ReNcell CX (cell line): Measurements from ENCODE around the genes TEAD2, PTH2, ADM5 and POLD1.

GRCh38 chr19:49153612-49154748 is 1.2 kb downstream of the HRC start:
- PRO-cap, result no peak

DNA sequence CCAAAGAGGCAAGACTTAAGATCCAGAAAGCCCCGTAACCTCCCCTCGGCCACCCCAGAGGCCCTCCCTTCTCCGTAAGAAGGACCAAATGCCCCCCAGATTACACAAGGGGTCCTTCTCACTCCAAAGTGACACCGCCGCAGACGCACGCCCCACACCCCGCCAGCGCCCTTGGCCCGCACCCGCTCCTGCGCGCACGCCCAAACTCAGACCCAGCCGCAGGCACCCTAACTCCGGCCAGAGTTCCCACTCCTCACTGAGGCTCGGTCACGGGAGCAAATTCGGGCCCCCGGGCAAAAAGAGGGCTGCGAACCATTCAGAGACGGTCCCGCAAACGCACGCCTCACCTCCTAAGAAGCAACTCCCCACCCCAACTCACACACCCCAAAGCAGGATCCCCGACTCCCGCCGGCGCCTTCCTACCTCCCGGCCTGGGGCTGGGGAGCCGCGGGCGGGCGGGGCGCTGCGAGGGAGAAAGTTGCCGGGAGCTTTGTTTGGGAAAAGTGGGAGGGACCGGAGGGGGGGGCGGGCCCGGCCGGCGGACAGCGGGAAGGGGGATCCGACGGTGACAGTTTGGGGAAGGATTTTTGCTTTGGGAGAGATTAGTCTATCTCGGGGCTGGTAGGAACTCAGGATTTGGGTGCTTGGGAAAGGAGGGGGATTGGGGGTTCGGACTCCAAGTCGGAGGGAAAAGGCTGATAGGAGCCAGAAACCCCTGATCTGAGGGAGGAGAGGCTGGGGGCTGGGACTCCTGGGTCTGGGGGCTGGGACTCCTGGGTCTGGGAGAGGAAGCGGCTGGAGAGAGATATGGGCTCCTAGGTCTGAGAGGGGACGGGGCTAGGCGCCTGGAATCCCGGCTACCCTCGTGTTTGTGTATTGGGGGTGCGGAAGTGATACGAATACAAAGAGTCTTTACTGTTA is at the start of gene TEAD2:
TEAD2 (minus strand) TSS at position 467 of the 921 bp plus-strand sequence.
- PRO-cap, result bidirectional peak, plus-strand start at position 246 of the sequence, minus-strand start at position 252 of the sequence; bidirectional peak, plus-strand start at position 604 of the sequence, minus-strand start at position 427 of the sequence

DNA sequence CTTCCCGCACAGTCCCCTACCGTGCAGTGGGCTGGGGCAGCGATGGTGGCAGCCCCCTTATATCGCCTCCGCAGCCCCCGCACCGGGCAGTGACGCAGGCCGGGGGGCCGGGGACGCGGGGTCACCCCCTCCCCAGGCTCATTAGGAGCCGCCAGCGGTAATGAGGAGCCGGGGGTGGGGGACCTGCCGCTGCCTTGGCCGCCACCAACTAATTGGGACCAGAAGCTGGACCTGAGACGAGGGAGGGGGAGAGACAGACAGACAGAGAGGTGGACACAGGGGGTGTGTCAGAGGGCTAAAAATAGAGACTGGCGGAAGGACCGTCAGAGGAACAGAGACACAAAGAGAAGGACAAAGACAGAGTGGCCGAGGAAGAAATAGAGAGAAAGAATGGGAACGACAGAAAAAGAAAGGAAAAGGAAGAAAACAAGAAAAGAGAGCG is at the start of gene PTH2:
PTH2 (minus strand) TSS at position 20 of the 442 bp plus-strand sequence.
- PRO-cap, result no peak

DNA sequence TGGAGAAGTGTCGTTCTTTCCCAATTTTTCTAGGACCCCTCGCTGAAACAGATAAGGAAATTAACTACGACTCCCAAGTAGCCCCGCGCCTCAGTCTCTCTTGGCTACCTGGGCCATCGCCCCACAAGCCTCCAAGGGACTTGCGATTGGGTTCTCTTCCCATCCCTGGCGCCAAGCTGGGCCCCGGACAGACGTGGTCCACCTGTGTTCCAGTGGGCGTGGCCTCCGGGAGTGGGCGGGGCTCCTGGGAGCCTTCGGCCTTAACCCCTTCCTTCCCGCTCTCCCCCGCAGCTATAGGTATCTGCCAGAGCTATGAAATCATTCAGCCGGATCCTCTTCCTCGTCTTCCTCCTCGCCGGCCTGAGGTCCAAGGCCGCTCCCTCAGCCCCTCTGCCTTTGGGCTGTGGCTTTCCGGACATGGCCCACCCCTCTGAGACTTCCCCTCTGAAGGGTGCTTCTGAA is 962 bp downstream of the GFY start:
- PRO-cap, result no peak

DNA sequence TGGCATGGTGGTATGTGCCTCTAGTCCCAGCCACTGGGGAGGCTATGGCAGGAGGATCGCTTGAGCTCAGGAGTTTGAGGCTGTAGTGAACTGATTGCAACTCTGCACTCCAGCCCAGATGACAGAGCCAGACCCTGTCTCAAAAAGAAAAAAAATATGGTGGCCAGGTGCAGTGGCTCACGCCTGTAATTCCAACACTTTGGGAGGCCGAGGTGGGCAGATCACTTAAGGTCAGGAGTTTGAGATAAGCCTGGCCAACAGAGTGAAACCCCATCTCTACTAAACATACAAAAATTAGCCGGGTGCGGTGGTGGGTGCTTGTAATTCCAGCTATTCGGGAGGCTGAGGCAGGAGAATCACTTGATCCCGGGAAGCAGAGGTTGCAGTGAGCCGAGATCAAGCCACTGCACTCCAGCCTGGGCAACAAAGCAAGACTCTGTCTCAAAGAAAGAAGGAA is 4.6 kb downstream of the FCGRT start:
- PRO-cap, result no peak

DNA sequence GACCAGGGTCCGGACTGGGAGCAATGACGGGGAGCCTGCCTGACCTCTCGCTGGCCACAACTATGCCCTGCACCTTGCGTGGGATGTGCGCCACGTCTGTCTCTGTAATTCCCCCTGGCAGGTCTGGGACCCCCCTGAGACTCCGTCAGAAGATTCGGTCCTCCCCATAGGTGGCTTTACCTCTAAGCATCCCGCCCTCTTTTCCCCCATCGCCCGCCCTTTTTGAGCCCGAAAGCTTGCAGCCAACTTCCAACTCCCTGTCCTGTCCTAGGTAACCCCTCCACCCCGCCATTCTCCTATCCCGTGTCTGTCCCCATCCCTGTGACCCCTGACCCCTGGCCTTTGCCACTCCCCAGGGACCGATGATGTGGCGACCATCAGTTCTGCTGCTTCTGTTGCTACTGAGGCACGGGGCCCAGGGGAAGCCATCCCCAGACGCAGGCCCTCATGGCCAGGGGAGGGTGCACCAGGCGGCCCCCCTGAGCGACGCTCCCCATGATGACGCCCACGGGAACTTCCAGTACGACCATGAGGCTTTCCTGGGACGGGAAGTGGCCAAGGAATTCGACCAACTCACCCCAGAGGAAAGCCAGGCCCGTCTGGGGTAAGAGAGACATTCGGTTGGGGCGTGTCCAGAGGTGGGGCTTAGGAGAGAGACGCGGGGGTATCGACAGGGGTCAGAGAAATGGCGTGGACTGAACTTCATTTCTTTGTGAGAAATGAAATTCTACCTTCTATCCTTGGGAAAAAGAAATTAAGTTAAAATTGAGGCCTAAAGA is 497 bp downstream of the RCN3 start:
- PRO-cap, result no peak

GRCh38 chr19:49542152-49542929 is 14.5 kb downstream of the RCN3 start:
- PRO-cap, result no peak

DNA sequence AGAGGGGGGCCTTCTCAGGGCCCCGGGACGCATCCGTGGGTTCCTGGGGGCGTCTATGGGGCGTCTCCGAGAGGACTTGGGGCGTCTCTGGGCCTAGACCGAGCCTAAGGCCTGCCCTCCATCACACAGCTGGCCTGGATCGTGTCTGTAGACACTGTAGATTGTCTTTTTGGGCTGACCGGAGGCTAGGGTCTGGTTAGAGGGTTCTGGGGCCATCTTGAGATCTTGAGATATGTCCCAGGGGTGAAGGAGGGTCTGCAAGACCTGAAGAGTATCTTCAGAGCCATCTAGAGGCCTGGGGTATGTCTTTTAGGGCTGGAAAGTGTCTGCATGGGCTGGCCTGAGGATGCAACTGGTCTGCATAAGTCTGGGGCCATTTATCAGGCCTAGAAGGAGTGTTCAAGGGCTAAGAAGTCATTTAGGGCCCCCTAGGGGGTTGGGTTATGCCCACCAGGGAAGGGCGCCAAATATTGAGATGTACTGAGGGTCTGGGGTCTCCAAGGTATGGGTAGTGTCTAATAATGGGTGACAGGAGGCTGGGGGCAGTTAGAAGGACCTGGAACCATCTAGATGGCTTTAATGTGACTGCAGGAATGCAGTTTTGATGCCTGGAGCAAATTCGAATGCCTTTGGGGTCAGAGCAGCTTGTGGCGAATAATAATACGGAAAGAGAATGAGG is 537 bp downstream of the SCAF1 start:
- PRO-cap, result no peak

DNA sequence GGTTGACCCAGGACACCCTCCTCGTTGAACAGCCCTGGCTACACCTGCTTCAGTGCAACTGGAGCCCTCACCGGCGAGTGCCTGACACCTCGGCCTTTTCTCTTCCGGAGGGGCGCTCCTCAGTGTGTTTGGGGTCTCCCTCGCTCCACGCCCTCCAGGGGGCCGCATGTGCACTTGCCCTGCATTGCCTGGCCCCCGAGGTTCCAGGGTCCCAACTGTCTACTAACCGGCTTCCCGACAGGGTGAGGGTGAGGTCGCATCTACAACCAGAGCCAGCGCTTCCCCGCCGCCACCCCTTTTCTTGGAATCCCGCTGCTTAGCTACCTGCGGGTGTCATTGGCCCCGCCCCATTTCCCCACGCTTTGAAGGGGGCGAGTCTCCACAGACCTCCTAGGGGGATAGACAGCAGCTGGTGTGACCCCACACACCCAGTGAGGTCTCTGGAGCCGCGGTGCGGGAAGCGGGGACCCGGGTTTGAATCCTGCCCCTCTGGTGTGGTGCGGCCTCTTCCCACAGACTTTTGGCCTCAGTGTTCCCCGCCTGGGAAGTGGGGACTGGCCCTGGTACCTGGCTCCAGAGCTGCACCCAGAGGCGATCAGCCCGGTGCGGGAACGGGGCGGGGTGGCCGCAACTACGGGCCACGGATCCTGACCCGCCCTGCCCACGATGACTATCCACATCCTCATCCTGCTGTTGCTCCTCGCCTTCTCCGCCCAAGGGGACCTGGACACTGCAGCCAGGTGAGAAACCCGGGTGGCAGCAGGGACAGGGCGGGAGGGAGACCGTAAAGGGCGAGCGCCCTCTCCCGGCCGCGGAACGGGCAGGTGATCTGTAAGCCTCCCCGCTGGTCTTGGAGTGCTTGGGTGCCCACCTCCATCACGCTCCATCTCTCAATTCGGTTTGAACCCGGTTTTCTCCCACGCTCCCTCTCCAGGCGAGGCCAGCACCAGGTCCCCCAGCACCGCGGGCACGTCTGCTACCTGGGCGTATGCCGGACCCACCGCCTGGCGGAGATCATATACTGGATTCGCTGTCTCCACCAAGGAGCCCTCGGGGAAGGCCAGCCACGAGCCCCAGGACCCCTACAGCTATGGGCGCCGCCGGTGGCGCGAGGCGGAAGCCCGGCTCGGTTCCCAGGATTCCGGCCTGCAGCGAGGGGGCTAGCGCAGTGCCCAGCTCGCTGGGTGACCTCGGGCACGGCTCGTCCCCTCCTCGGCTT is at the start of gene ADM5:
ADM5 (plus strand) TSS at position 423 of the 1,219 bp plus-strand sequence.
- PRO-cap, result no peak

GRCh38 chr19:49767422-49768099 is 760 bp downstream of the AP2A1 start:
- PRO-cap, result no peak

DNA sequence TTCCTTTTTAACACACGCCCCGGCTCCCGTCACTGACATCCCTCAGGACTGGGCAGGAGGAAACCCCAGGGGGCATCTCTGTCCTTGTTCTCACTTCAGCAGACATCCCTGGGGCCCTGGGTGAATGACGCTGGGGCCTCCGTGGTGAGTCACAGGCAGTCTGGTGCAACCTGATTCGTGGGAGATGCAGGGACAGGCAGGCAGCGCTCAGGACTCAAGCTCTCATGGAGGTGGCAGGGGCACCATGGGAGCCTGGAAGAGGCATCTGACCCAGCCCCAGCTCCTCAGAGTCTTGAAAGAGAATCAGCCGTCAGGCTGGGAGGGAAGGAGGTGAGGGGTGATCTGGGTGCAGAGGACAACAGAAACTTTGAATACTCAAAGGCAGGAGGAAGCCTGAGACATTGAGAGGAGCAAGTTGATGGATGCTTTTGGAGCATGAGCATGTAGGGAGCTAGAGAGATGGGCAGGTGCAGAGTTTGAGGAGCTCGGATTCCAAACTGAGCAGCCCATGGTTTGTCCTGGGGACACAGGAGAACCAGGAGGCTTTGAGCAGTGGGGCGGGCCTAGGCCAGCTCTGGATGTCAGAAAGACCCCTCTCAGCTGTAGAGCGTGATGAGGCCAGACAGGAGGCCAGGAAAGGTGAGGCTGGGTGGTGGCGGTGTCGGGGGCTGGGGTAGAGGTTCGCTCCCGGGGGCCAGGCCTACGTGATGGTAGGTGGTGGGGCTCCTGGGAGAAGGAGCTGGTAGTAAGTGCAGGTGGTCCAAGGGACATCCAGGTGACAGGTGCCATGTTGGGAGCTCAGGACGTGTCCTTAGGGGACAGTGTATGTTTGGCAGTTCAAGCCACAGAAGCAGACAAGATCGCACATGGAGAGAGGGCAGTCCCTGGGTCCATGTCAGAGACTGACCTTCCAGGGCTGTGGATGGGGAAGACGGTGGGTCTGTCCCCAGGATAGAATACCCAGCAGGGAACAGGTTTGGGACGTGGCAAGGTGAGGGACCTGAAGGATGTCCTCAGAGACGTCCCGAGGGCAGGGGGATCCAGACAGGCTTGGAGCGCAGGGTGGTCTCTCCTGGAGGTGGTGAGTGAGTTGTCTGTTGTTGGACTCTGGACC is 19.2 kb downstream of the MED25 start:
- PRO-cap, result no peak

GRCh38 chr19:49921614-49922451 is 7.2 kb upstream of the ATF5 start:
- PRO-cap, result no peak

DNA sequence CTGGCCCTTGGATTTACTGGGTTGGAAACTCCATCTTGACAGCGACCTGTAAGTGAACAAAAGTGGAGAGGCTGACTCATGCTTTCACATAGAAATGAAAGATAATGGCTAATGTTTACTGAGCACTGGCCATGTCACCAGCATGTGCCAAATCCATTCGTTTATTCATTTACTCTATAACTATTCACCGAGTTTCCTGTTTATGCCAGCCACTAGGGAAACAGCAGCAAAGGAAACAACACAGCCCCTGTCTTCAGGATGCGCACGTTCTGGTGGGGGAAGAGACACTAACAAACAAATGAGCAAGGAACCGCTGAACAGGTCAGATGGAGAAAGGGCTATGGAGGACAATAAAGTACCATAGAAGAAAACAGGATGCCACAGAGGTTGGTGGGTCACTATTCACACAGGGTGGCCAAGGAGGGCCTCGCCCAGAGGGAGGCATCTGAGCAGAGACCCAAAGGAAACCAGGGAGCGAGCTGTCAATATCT is 4.5 kb downstream of the VRK3 start:
- PRO-cap, result no peak

DNA sequence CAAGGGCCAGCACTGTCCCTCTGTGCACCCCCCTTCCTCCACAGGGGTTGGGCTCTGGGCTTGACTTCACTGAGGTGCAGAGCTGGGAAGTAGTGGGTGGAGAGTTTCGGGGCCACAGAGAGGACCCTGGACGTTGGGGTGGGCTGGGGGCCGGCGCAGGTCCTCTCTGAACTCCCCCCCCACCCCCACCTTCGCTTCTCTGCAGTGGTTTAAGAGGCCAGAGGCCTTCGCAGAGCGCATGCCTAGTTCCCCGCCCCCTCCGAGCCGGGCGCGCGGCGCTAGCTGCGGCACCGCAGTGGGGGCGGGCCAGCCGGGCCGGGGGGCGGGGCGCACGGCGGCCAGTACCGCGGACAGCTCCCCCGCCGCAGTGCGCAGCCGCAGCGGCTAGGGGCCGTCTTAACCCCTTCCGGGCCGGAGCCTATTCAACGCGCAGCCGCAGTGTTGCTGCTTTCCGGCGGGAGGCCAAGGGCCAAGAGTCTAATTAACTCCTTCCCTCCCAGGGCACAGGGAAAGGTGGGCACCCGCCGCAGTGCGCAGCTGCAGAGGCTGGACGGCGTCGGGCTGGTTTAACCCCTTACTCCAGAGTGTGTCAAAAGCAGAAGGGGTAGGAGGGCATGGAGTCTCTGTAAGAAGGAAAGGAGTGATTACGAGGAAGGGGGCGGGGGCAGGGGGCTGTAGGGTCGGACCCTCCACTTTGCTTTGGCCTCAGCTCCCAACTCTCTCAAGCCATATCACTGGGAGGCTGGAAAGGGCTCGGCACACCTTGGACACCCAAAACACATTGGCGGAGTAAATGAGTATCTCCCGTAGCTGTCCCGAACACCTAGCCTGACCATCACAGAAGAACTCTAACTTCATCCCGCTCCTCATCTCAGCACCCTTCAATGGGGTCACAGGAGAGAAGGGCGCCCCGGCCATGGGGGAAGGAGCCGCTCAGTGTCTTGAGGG is 3.5 kb downstream of the KCNC3 start:
- PRO-cap, result no peak

GRCh38 chr19:50344436-50345285 is 15.5 kb upstream of the KCNC3 start:
- PRO-cap, result no peak

DNA sequence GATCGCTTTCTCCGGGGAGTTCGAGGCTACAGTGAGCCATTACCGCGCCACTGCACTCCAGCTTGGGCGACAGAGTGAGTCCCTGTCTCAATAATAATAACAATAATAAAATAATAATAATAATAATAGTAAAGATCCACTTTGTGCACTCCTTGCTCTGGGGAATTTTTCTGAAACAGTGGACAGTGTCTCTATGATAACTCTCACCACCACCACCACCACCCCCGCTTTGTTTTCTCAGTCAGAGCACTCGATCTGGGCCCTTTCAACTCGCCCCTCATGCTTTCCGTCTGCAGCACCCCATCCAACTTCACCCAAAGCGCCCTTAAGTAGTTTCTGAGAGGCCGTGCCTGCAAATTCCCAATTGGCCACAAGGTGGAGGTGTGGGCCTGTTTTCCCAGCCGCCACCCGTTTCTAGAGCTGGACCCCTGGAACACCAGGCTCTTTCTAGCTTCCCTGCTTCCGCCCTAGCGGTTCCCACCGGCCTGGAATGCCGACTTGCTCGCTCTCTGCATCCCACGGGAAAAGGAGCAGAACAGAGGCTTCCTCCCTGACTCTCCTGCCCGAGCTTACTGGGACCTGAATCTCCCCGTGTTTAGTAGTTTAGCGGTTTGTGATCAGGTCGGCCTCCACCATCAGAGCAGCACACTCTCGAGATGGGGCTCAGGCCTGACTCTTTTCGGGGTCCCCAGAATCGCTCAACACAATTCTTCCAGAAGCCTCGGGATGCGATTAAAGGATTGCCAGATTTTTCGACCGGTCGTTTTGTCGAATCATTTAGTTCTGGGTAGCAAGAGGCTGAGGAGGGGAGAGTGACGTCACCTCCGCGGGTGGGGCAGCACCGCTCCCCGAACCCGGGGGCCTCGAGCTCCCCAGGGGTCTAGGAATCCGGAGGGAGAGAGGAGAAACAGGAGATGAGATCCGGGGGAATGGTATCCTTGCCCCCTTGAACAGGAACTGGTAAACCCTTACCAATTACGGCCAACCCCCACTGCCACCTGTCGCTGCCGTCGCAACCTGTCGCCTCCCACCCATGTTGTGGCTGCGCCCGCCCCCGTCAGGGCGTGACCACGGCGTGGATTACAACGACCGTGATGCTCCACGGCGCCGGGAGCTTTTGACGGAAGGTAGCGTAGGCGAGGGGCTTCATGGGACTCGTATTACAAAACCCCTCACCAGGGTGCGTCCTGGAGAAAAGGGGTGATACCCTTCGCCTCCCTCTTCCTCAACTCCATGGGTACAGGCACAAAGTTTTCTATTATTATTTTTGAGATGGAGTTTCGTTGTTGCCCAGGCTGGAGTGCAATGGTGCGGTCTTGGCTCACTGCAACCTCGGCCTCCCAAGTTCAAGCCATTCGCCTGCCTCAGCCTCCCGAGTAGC is 8.1 kb downstream of the NAPSA start:
- PRO-cap, result no peak

DNA sequence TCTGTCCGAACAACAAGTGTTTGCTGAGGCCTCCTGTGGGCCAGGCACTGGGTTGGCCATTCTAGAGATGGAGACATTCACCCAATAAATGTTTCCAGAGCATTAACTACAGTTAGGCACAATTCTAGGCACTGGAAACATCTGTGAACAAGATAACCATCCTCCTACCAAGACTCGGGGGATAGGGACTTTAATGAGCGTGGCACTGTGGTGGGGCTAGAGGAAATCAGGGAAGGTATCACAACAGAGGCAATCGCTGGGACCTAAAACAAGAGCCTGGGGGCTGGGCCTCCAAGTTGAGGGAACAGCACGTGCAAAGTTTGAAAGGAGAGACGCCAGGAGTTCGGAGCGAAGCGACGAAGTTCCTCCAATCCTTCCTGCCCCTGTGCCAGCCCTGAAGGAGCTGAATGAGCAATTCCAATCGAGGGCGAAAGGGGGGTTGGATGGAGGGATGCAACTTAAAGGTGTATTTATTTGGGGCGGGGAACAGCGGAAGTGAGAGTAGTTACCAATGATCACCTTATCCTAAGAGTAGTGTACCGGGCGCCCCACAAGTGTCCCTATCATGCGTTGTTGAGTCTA is 773 bp upstream of the POLD1 start:
- PRO-cap, result no peak

DNA sequence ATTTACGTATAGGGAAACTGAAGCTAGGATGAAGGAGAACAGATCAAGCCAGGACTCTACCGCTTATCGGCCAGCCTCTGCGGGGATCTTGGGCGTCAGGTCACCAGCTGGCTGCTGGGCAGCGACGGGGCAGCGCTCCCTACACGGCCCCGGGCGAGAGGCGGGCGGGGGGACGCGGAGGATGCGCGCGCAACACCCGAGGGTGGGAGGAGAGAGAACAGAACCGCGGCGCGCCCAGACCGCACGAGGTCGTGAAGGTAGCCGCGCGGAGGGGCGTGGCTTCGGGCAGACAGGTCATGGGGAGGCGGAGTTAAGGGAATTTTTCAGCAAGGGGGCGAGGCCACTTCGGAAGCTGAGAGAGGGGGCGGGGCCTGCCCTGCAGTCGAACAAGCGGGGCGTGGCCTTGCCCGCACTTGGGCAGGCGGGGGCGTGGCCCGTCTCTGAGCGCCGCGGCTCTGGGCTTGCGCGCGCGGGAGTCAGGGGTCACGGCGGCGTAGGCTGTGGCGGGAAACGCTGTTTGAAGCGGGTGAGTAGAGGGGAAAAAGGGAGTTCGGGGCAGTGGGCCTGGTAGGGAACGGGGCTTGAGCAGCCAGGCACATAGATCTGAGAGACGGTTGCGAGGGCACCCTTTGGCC is at the start of gene POLD1:
POLD1 (plus strand) TSS at position 483 of the 635 bp plus-strand sequence.
- PRO-cap, result bidirectional peak, plus-strand start at position 449 of the sequence, minus-strand start at position 154 of the sequence

GRCh38 chr19:50415016-50415522 is 3.7 kb upstream of the SPIB start:
- PRO-cap, result no peak

DNA sequence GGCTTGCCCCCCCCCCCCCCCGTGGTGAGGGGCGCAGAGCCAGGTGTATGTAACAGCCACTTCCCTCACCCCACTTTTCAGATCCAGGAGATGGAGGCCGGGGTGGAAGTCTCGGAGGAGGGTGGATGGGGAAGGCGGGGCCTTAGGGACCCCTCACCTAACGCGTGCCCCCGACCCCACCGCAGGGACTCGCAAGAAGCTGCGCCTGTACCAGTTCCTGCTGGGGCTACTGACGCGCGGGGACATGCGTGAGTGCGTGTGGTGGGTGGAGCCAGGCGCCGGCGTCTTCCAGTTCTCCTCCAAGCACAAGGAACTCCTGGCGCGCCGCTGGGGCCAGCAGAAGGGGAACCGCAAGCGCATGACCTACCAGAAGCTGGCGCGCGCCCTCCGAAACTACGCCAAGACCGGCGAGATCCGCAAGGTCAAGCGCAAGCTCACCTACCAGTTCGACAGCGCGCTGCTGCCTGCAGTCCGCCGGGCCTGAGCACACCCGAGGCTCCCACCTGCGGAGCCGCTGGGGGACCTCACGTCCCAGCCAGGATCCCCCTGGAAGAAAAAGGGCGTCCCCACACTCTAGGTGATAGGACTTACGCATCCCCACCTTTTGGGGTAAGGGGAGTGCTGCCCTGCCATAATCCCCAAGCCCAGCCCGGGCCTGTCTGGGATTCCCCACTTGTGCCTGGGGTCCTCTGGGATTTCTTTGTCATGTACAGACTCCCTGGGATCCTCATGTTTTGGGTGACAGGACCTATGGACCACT is 4.7 kb upstream of the MYBPC2 start:
- PRO-cap, result bidirectional peak, plus-strand start at position 345 of the sequence, minus-strand start at position 225 of the sequence